ENCODE measurements around a stretch of chr14.

- CAGE, long polyA plus RNA: no peak
- RRBS: no CpG with 5 or more reads among the region's 8 CpGs
These were observed 115.8 kb upstream of the EVL start for GRCh38 chr14:99949405-99949883.

- CAGE, long polyA plus RNA: no peak
- RRBS: no CpG with 5 or more reads among the region's 3 CpGs
These were observed 6.4 kb upstream of the EVL start for GRCh38 chr14:100058805-100059242.

DNA sequence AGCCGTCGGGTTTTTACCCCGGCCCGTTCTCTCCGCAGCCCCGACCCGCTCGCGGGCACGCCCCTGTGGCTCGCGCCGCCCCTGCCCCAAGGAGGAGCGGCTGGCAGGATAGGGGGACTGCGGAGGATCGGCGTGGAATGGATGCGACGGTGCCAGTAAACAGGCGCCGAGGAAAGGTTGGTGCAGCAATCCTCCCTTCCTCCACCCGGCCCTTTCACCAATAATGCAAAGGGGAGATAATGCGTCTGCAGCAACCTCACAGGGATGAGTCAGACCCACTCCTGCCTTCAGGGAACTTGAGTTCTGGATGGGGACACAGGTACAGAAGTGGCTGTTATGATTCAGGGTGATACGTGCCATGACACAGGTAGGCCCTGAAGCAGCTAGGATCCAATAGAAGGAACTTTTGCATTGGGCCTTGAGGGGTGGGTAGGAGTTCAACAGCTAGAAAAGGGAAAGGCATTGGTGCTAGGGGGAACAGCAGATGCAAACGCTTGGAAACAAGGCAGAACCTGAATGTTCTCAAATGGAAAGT lies 578 bp upstream of the DEGS2 start:
- CAGE, long polyA plus RNA: no peak
- RRBS: 3% methylated on average over 3 of the region's 25 CpGs

- CAGE, long polyA plus RNA: no peak
- RRBS: no CpG with 5 or more reads among the region's 3 CpGs
These were observed 7.8 kb downstream of the YY1 start for GRCh38 chr14:100246747-100247100.

DNA sequence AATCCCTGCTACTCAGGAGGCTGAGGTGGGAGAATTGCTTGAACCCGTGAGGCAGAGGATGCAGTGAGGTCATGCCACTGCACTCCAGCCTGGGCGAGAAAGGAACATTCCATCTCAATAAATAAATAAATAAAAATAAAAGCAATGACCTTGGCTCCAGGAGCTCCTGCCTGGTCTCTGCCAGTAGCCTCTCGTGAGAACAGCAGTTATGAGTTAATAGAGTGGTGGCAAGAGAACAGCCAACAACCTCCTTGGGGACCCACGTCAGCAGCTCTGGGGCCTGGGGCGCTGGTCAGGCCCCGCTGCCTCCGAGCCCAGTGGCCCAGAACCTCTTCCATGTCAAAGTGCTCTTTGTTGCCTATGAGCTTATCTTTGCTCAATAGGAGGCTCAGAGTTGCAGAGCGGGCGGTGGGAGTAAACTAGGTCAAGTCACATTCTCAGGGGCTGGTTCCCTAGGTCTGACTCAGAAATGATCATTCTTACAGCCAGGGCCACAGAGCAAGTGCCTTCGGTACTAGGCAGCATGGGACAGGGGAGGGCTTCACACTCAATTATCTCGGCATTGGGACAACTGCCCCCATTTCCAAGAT lies 12.2 kb downstream of the SLC25A29 start:
- CAGE, long polyA plus RNA: no peak
- RRBS: no CpG with 5 or more reads among the region's 11 CpGs

- CAGE, long polyA plus RNA: no peak
- RRBS: 100% methylated on average over 1 of the region's 20 CpGs
These were observed 2.8 kb downstream of the SLC25A29 start for GRCh38 chr14:100303096-100304275.

- CAGE, long polyA plus RNA: no peak
- RRBS: no CpG with 5 or more reads among the region's 8 CpGs
These were observed 3.0 kb upstream of the SLC25A29 start for GRCh38 chr14:100309137-100309673.

- CAGE, long polyA plus RNA: no peak
- RRBS: no CpG with 5 or more reads among the region's 6 CpGs
These were observed 6.4 kb upstream of the SLC25A29 start for GRCh38 chr14:100312583-100313025.

DNA sequence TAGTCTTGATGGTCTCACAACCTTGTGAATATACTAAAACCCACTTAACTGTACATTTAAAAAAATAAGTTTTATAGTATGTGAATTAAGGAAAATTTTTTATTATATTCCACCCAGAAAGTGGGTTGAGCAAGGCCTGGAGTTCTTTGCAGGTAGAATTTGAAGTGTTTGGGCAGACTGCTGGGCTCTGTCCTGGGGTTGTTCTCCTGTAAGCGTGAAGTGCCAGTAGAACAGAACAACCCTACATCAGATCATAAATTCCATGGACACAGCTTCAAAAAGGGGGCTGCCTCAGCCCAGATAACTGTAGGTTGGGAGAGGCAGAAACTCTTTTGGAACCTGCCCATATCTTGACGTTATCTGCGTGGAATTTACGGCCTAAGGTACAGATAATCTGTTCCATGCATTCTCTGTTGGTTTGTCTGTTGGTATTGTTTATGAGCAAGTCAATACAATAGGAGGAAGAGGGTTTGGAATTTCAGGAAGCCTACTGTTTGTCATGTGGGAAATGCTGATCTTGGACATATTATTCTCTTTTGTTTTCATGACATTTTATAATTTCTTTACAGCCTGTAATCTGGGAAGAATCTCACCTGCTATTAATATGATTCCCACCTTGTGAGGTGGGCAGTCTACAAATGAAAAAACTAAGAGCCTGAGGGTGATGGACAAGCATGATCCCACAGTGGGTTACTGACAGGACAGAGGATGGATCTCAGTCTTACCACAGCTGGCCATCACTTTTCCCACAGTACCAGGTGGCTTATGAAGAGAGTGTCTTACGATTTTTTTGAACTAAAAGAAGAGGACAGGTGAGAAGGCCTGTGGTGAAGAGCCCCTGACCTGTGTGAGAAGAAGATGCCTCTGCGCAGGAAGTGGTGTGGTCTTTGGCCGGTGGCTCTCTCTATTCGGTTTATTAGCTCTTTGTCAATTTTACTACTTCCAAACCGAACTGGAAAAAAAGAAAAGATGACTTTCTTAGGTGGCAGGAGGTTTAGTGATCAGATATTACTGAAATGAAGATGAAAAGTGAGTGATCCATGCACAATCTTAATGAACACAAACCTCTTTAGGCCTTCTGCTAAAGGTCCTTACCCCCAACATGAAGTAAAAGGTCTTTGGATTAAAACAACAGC lies 15.1 kb downstream of the WARS1 start:
- CAGE, long polyA plus RNA: no peak
- RRBS: no CpG with 5 or more reads among the region's 9 CpGs

DNA sequence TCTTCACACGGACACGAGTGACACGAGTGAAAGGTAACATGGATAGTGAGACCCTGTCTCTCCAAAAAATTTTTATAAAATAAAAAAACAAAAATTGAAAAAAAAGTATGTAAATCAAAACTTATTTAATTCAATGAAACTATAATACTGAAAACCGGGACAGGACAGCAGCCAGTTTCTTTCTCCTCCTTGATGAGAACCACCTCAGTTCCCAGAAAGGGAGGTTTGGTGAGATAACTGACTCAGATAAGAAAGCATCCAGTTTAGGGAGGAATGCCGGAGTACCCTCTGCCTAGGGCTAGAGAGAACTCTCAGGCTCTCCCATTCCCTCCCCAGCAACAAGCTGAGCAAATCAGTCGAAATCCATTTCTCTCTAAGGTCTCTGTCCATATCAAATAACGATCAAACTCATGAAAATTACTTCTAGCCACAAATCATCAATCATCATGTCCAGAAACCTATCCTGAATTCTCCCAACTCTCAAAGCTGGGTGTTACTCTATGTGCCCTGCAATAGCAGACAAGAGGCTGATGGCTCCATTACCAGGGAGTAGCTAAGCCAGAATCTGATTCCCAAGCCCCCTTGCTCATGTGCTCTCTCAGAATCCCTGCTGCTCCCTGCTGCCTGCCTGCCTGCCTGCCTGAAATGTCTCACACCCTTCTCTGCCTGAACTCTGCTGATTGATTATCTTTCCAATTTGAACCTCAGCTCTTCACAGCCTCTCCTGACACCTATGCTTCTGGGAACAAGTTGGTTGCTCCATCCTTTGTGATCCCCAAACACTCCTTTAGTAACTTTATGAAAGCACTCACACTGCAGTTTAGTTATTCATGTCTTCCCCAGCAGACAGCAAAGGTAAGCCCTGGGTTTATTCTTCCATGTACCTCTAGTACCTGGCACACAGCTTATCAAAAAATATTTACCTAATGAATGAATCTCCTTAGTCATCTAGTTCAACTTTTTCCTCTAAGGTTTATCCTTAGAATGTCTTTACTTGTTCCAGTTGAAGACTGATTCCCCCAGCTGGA lies 2.6 kb downstream of the WARS1 start:
- CAGE, long polyA plus RNA: no peak
- RRBS: 94% methylated on average over 1 of the region's 7 CpGs

- CAGE, long polyA plus RNA: no peak
- RRBS: no CpG with 5 or more reads among the region's 11 CpGs
These were observed 63.0 kb downstream of the WDR25 start for GRCh38 chr14:100439157-100439782.

DNA sequence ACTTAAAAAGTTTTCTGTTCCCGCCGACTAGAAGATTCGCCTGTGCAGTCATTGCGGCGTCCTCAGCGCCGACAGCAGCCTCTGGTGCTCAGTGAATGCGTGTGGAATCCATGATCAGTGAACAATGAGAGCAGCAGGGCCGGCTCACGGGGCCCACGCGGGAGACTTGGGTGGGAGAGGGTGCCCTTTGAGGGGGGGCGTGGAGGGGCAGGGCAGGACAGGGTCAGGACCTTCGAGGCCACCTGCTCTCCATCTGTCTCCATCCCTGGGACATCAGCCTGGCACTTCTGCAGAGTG lies 24.4 kb downstream of the BEGAIN start:
- CAGE, long polyA plus RNA: no peak
- RRBS: no CpG with 5 or more reads among the region's 14 CpGs

DNA sequence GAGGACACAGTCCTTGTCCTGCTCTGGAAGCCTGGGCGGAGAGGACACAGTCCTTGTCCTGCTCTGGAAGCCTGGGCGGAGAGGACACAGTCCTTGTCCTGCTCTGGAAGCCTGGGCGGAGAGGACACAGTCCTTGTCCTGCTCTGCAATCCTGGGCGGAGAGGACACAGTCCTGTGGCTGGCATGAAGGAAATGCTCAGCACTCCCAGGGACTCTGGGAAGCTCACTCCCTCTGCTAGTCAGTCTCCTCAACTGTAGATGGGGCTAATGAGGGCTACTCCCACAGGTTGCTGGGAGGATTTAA lies 53.9 kb upstream of the BEGAIN start:
- CAGE, long polyA plus RNA: no peak
- RRBS: no CpG with 5 or more reads among the region's 4 CpGs

DNA sequence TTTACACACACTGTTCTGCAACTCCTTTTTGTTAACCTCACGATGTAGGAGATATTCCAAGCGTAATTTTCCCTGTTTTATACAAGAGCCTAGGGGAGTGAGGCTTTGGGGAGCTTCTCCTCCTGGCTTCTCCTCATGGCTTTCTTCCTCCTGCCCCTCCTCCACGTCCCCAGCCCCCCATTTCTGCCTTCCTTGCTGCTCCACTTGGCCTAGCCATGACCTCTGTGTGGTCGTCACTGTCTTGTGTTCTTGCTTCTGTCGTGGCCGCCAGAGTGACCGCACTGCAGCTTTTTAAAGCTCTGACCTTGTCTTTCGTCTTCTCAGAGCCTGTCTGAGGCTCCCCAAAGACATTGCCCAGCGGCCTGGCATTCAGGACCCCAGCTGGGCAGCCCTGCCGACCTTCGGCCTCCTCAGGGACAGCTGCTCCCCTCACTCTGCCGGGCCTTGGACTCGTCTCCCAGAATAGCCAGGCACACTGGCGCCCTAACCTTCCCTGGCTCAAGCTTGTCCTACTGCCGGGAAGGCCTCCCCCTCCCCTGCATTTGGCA lies 15.9 kb upstream of the DLK1 start:
- CAGE, long polyA plus RNA: no peak
- RRBS: 89% methylated on average over 3 of the region's 15 CpGs

DNA sequence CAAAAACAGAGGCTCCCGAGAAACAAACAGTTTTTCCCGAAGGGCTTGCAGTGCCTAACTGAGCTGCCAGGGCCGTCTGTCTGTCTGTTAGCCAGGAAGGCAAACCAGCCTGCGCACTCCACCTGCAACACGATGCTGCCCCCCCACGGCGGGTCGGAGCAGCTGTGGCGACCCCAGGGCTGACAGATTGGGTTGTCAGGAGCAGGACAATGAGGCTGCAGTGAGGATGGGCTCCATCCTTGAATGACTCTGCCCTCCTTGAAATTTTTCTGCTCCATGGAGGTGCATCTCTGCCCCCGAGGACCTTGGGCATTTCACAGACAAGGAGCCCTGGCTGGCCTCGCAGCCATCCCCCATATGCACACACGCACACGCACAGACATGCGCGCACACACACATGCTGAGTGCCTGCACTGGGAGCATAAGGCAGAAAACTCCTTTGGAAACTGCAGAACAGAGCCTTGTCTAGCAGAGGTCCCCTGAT lies 2.6 kb downstream of the RTL1 start:
- CAGE, long polyA plus RNA: no peak
- RRBS: no CpG with 5 or more reads among the region's 15 CpGs

DNA sequence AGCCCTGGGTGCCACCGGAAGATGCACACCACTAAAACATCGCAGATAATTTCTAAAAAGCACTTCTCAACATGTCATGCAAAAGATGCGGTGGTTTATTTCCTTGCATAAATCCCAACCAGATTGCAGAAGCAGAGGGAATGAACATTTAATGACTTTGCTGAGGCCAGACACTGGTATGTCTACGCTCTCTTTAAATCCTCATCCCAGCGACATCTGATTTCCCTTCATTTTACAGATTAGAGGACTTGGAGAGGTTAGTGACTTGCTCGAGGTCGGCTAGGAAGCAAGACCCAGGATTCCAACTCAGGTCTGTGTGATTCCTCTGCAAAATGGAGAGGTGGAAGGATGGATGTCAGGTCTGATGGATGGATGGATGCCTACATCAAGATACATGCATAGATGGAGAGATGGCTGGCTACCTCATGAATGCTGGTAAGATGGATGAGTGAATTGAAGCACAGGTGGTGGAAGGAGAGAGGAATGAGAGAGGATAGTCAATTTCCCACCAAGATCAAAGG lies 3.2 kb upstream of the RTL1 start:
- CAGE, long polyA plus RNA: no peak
- RRBS: 50% methylated on average over 1 of the region's 7 CpGs

- CAGE, long polyA plus RNA: no peak
- RRBS: no CpG with 5 or more reads among the region's 22 CpGs
These were observed 217.7 kb upstream of the RTL1 start for GRCh38 chr14:101120931-101121845.

DNA sequence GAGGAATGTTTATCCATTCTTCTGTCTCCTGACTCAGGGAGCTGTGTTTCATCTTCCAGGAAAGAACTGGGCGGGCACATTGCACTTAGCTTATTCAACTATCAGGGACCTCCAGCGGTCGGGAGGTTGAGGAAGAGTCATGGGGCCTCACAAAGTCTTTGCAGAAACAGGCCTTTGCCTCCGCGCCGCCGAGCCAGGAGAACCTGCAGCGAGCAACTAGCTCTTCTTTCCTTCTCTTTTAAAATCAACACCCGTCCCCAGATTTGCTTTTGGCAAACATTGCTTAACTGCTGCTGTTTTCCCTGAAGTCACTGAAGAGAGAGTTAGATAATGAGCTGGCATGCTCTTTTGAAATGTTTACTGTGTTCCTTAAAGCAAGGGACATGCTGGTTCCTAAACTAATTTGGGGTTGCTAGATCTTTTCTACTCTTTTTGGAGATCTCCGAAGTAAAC lies 426.2 kb upstream of the PPP2R5C start:
- CAGE, long polyA plus RNA: no peak
- RRBS: no CpG with 5 or more reads among the region's 10 CpGs

DNA sequence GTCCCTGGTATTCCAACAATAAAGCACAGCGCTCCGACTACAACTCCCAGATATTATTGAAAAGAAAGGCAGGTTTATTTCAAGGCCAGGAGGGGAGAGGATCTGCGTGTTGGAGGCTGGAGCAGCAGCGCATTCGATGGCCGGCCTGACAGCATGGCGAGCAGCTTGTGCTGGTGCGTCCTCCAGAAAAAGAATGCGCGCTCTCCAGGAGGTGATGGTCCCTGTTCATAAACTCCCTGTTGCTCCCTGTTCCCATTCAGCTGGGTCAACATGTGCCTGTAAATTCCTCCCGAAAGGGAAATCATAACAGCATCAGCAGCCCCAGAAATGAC lies 353.2 kb upstream of the PPP2R5C start:
- CAGE, long polyA plus RNA: no peak
- RRBS: no CpG with 5 or more reads among the region's 11 CpGs

DNA sequence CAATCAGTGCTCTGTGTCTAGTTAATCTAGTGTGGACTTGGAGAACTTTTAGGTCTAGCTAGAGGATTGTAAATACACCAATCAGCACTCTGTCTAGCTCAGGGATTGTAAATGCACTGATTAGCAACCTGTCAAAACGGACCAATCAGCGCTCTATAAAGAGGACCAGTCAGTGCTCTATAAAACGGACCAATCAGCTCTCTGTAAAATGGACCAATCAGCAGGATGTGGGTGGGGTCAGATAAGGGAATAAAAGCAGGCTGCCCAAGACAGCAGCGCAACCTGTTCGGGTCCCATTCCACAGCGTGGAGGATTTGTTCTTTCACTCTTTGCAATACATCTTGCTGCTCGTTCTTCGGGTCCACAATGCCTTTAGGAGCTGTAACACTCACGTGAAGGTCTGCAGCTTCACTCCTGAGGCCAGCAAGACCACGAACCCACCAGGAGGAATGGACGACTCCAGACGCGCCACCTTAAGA lies 71.7 kb upstream of the PPP2R5C start:
- CAGE, long polyA plus RNA: no peak
- RRBS: no CpG with 5 or more reads among the region's 13 CpGs

Measured in osteoblast (primary cell).